HL-60 (cell line): Measurements from ENCODE around the genes WDR86 and CRYGN.

DNA sequence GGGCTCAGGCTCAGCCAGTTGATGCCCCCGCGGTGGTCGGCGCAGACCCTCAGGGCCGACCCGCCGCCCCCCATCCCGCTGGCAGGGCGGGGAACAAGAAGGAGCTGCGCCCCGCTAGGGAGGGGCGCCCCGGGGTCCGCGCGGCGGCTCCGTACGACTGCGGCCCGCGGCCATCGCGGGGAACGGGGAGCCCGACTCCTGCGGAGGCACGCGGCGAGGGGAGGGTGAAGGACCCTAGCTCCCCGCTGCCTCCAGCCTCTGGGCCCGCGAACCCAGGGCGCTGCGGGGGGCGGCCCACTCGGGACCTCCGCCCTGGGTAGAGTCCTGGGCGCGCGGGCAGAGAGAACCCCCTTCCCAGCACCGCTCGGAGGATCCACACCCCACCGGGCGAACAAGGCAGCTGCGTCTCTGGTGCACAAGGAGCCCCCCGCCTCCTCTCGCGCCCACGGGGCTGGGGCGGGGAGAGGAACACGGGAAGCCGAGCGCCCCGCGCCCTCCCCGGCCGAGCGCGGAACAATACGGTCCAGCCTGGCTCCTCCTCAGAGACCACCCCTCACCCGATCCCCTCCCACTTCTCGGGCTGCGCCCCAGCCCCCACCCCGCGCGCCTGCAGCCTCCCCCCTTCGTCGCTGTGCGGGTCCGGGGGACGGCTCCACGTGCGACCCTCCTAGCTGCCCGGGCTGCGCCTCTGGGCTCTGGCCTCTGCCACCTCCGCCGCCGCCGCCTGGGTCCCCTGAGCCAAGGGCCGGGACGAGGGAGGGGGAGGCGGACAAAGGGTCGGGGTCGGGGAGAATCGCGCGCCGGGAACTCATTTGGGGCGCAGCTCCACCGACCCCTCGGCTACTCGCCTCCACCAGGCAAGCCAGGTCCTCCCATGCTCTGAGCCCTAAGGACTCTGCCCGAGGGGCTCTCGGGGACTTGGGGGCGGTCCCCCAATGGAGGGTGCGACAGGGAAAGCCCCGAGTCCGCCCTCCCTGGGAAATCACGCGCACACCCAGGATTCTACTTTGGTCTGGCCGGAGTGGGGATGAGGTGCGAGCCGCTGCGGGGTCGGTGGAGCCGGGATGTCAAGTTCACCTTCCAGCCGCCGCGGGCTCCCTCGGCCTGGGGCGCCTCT, at the start of gene WDR86:
WDR86 (minus strand) TSS at position 523 of the 1,117 bp plus-strand sequence.
- RRBS: 20% methylated on average over 35 of the region's 112 CpGs

GRCh38 chr7:151426305-151427087, 13.4 kb downstream of the CRYGN start:
- RRBS: no CpG with 5 or more reads among the region's 18 CpGs

GRCh38 chr7:151429643-151430254, 10.2 kb downstream of the CRYGN start:
- RRBS: 14% methylated on average over 3 of the region's 8 CpGs

DNA sequence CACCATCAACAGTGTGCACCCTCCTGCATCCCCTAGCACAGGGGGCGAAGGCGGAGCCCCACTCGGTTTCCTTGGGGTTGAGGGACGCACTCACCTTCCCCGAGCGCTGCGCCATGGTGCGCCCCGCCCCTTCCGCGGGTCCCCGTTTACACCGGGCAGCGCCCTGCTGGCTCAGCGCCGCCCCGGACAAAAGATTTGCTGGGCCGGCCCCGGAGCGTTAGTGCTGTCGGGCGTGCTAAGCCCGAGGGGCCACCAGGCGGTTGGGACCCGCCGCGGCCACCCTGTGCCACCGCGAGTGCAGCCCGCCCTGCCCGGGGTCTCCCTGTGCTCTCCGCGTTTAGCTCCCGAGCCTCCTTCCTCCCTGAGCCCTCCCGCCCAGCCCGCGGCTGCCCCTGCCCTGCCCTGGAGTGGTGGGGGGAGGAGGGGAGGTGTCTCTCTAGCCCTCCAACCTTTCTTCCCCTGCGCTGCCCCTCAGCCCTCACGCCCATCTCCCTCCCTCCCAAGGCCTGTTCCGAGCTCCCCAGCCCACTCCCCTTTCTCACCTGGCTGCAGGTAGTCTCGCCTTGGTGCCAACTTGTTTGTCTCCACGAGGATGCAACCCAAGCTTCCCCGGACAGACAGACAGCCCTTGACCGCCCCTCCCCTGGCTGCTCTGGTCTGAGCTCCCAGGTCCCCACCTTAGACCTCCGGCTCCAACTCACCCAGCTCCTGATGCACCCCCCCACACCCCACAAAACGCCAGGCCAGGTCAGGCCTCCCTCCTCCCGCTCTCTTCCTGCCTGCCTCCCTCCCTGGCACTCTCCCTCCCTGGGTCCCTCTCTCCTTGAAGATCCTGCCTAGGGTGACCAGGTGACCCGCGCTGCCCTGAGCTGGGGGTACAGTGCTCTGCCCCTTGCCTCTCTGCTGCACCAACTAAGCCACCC, at the start of gene CRYGN:
CRYGN (minus strand) TSS at position 339 of the 923 bp plus-strand sequence.
- RRBS: 31% methylated on average over 12 of the region's 49 CpGs

DNA sequence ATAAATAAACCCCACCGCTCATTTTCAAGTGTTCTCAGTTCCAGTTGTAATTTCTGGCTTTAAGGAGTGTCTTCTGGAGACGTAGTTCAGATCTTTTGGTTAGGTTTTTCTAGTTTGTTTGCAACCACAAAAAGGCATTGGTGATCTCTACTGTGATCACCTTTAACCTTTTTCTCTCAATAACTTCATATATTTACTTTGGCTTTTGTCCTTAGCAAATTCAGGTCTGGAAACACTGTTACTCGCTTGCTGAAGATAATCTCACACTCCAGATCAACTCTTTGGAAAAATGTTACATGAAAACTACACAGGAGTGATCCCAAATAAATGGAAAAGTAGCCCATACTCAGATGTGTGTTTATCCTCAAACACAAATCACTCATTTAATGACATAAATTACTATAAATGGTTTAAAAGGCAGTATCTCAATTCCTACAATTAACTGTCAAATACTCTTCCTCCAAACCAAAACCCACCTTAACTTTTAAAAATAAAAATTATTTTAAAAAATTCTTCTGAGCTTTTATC, 24.7 kb downstream of the RHEB start:
- RRBS: no CpG with 5 or more reads among the region's 3 CpGs

- RRBS: no CpG with 5 or more reads among the region's 6 CpGs
Observed at GRCh38 chr7:151503768-151504668, 15.7 kb downstream of the RHEB start.

- RRBS: no CpG with 5 or more reads among the region's 4 CpGs
Observed at GRCh38 chr7:151538205-151538643, 18.5 kb upstream of the RHEB start.

- RRBS: no CpG with 5 or more reads among the region's 8 CpGs
Observed at GRCh38 chr7:151538878-151539494, 19.3 kb upstream of the RHEB start.

- RRBS: 52% methylated on average over 2 of the region's 18 CpGs
Observed at GRCh38 chr7:151553127-151553768, 33.6 kb upstream of the RHEB start.

GRCh38 chr7:151601304-151602309, 81.9 kb upstream of the RHEB start:
- RRBS: no CpG with 5 or more reads among the region's 22 CpGs

- RRBS: no CpG with 5 or more reads among the region's 14 CpGs
Observed at GRCh38 chr7:151696688-151697322, 177.1 kb upstream of the RHEB start.

DNA sequence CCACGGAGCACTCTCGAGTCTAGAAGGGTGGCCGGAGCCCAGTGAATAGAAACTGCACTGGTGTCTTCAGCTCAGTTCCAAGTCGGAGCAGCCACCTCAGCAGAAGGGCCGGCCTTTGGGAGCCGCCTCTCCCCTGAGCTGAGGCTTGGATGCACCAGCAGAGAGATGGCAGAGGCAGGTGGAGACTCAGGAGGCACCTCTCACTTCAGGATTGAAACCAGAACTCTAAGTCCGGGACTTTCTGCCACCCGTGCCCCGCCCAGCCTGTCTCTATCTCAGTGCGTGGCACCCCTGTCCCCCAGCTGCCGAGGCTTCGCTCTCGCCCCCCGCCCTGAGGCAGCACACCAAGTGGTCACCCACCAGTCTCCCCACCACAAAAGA, 166.9 kb downstream of the PRKAG2 start:
- RRBS: 96% methylated on average over 3 of the region's 14 CpGs

- RRBS: no CpG with 5 or more reads among the region's 21 CpGs
Observed at GRCh38 chr7:151715549-151716538, 161.1 kb downstream of the PRKAG2 start.

GRCh38 chr7:151810376-151810813, 66.5 kb downstream of the PRKAG2 start:
- RRBS: no CpG with 5 or more reads among the region's 6 CpGs

GRCh38 chr7:151878003-151878359, 1.1 kb upstream of the PRKAG2 start:
- RRBS: no CpG with 5 or more reads among the region's 17 CpGs

GRCh38 chr7:151882591-151883096, 5.7 kb upstream of the PRKAG2 start:
- RRBS: no CpG with 5 or more reads among the region's 3 CpGs

- RRBS: no CpG with 5 or more reads among the region's 10 CpGs
Observed at GRCh38 chr7:151891072-151891731, 14.3 kb upstream of the PRKAG2 start.

GRCh38 chr7:152031830-152032480, 6.5 kb downstream of the GALNT11 start:
- RRBS: no CpG with 5 or more reads among the region's 4 CpGs

DNA sequence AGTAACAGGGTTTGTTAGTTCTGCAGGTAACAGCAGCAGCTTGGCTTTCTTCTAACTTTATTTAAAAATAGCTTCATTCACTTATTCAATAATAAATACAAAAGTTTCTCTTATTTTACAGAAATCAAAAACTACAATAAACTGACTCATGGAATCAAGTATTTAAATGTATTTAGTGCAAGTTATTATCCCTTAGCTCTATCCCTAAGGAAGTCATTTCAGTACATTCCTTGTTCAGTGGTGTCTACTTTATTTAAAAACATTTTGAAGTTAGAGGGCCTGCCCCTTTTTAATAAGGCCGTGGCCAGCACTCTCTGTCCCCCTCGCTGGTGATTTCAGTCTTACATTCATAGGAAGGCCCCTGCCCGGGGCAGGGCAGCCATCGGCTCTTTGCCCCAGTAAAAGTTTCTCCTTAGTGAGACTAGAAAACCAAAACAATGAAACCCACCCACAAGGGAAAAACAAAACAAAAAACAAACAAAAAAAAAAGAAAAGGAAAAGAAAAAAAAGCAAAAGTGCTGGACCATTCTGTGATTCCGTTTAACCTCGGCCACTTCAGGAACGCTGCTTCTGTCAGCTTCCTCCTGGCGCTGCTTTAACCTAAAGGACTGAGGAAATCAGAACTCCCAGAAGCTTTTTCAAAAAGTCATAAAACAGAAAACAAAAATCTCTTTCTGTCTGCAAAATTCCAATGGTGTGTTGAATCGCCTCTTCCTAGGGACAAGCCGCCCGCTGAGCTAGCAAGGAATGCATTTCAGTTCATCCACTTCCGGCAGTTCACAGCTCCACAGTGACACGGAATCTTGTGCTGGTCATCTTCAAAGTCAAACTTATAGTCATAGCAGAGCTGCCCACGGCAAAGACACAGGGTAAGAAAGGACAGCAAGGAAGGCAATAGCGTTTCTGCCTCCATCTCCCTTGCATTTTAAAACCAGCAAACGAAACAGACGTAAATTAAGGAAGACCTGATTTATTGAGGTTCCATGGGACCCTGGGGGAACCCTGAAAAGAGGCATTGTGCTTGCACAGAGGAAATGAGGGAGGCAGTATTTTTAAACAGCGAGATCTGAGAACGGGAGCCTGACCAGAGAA, 111.0 kb downstream of the GALNT11 start:
- RRBS: no CpG with 5 or more reads among the region's 19 CpGs